Glomerular endothelial cell (primary cell): ENCODE measurements around the genes IGSF9 and KLHDC9.

GRCh38 chr1:159945186-159946391, at the start of gene IGSF9:
Gene IGSF9 (minus strand): TSS chr1:159945613.
- RAMPAGE, long total RNA: no peak

GRCh38 chr1:159960781-159961674, 7.0 kb upstream of the SLAMF9 start:
- RAMPAGE, long total RNA: no peak

GRCh38 chr1:160084057-160084641, 2.8 kb downstream of the KCNJ9 start:
- RAMPAGE, long total RNA: no peak

DNA sequence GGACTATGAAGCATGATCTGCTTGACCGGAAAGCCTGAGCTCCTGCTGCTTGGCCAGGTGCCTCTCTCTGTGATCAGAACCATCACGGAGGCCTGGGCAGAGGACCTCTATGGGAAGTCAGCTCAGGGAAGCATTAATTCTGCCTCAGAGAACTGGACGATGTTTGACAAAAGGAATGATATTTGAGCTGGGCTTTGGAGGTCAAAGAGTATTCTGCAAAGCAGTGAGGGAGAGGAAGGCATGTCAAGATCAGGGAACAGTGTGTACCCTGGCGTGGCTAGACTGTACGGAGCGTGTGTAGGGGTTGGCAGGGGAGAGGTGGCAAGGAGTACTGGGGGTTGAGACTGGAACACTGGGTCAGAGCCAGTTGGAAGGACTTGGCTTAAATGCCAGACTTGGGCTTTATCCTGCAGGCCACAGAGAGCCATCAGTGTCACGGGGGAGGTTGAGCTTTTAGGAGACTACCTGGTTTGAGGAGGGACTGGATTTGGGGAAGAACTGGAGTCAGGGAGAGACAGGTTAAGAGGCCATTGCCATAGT, 16.4 kb downstream of the ATP1A2 start:
- RAMPAGE, long total RNA: no peak

- RAMPAGE, long total RNA: no peak
These were observed 2.6 kb downstream of the CASQ1 start for GRCh38 chr1:160192888-160193544.

DNA sequence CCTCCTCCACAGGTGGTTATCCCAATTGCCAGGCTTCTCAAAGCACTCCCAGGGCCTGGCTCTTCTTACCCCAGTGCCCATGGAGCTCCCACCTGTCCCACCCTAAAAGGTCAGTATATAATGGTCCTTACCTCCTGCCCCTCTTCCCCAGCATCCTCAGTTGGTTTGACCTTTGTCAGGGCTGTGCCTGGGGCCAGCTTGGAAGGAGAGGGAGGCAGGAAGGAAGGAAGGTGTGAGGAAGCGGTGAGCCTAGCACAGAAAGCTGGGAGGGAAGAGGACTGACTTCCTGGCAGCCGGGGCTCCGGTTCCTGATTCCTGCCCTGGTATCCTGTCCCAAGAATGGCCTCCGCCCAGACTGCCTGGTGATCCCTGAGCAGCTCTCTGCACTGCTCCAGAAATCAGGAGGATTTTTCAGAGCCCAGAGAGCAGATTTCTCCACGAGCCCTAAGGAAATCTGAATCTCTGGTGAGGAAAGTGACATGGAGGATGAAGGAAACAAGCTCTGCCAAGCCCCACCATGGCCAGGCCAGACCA, 3.0 kb downstream of the PEA15 start:
- RAMPAGE, long total RNA: no peak

- RAMPAGE, long total RNA: no peak
These were observed 759 bp downstream of the COPA start for GRCh38 chr1:160342044-160342937.

DNA sequence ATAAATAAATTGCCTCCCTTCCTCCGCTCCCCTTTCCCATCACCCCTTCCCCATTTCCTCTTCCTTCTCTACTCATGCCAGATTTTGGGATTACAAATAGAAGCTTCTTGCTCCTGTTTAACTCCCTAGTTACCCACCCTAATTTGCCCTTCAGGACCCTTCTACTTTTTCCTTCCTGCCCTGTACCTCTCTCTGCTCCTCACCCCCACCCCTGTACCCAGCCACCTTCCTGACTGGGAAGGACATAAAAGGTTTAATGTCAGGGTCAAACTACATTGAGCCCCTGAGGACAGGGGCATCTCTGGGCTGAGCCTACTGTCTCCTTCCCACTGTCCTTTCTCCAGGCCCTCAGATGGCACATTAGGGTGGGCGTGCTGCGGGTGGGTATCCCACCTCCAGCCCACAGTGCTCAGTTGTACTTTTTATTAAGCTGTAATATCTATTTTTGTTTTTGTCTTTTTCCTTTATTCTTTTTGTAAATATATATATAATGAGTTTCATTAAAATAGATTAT, 8.4 kb upstream of the NHLH1 start:
- RAMPAGE, long total RNA: no peak

GRCh38 chr1:160374688-160375121, 7.8 kb downstream of the NHLH1 start:
- RAMPAGE, long total RNA: no peak

- RAMPAGE, long total RNA: no peak
These were observed 27.6 kb downstream of the VANGL2 start for GRCh38 chr1:160427807-160428447.

- RAMPAGE, long total RNA: no peak
These were observed 1.7 kb downstream of the CD84 start for GRCh38 chr1:160577499-160578166.

- RAMPAGE, long total RNA: no peak
These were observed 1.3 kb upstream of the CD84 start for GRCh38 chr1:160580577-160581093.

GRCh38 chr1:160710459-160711191, 997 bp downstream of the CD48 start:
- RAMPAGE, long total RNA: no peak

- RAMPAGE, long total RNA: no peak
These were observed 13.8 kb downstream of the SLAMF7 start for GRCh38 chr1:160752815-160753276.

DNA sequence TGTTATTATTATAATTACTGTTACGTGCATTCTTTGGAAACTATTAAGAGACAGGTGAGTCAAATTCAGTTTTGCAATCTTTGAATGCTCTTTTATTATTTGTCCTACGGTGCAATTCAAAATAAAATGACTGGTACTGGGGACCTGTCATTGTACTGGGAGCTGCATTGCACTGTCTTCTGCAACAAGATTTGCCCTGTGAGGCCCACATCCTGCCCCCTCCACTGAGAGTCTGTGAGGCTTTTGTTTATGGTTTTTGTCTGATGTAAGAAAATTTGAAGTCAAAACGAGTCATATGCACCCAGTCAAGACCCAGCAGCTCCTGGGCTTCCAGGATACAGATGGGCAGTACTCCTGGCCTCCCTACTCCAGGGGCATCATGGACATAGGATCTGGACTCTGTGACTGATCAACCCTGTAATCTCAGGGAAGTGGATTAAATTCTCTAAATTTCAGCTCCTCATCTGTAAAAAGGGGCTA, 2.0 kb downstream of the LY9 start:
- RAMPAGE, long total RNA: no peak

- RAMPAGE, long total RNA: no peak
These were observed 3.9 kb downstream of the ITLN1 start for GRCh38 chr1:160880829-160881660.

GRCh38 chr1:161080763-161081437, 8.5 kb downstream of the NECTIN4 start:
- RAMPAGE, long total RNA: no peak

GRCh38 chr1:161083329-161084104, 5.8 kb downstream of the NECTIN4 start:
- RAMPAGE, long total RNA: no peak

- RAMPAGE, long total RNA: start-site peak on the plus strand at chr1:161098343-161098425, 9 and 11 reads in 2 replicates
These were observed at the start of gene KLHDC9 for GRCh38 chr1:161098086-161098858. Gene KLHDC9 (plus strand): TSS chr1:161098361.

GRCh38 chr1:161189259-161189744, 9.6 kb downstream of the ADAMTS4 start:
- RAMPAGE, long total RNA: no peak